ENCODE measurements around the gene GFPT1.

GRCh38 chr2:69386664-69387705 is at the start of gene GFPT1:
Gene GFPT1, minus strand, starts transcription at chr2:69387227.
- PRO-cap, result bidirectional peak, plus-strand start at chr2:69387066, minus-strand start at chr2:69386993; bidirectional peak, plus-strand start at chr2:69387409, minus-strand start at chr2:69387250

DNA sequence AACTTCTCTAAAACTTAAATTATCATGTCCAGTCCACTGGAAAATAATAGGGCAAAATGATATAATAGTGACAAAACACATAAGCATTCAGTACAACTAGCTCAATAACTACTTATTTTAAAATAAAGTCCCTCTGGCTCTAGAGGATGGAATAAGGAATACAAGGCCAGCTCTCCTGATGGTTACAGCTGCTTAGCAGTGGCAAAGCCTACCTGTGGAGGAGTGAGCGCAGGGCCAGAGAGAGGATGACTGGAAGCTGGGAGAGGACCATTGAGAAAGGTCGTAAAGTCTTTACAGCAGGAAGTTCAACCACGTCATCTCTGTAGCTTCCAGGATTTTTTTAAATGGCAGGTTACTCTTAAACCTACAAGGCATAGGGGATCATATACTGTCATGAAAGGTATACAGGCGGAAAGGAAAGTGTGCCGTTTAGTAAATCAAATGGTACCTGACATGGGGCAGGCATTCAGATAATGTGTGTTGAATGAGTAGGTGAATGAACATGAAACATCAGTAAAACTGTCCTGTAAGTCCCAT is 26.3 kb downstream of the ANXA4 start:
- PRO-cap, result no peak

DNA sequence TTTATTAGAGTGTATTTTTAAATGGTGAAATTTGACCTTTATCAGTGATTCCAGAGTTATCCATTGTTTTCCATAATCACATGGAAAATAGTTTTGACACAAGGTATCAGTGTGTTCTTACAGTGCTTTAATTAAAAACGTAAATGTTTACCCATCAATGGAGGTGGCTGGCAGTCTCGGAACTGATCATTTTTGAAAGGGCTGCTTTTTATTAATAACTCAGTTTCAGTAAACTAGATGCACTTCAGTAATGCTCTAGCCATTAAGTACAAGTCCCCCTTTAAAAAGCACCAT is 3.8 kb downstream of the MXD1 start:
- PRO-cap, result no peak

DNA sequence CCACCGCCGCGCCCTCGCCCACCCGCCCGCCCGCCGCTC is within 50 bp of the PCBP1 start:
- PRO-cap, result no peak

DNA sequence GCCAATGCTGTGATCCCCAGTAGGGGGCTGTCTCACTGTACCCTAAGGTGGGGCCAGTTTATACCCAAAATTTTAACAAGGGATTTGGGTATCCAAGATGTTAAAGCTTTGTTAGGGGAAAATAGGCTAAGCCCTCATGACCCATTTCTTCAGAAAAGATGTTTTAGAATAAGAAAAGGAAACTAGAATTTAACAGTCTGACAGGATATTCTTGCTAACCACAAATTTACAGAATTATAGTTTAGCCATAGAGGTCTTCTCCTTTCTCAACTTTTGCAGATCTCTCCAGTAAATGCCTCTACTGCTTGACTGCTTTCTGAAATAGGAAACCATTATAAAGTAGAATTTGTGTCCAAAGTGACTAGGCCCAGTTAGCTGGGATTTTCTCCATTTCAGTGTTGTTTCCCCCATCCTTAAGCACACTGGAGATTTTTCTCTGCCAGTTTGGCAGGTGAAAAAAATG is 16.5 kb downstream of the PCBP1 start:
- PRO-cap, result no peak

- PRO-cap, result no peak
Measured at GRCh38 chr2:70123776-70123976, 36.4 kb downstream of the PCBP1 start.

DNA sequence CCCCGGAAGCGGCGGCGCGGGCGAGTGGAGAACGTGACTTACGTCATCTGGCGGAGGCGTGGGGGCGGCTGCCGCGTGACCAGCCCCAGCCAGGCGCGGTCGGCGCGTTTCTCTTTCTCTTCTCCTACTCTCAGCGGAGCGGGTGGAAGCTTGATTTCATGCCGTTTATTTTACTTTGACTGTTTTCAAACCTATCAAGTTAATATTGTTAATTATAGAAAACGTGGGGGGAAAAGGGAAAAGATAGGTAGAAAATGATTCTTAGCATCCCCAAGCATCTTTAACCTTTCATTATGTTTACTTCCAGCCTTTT is 48.0 kb downstream of the C2orf42 start:
- PRO-cap, result bidirectional peak, plus-strand start at position 114 of the sequence, minus-strand start outside the sequence

- PRO-cap, result bidirectional peak, plus-strand start at chr2:70143744, minus-strand start at chr2:70143601
Measured at GRCh38 chr2:70143171-70143950, 47.5 kb downstream of the C2orf42 start.

DNA sequence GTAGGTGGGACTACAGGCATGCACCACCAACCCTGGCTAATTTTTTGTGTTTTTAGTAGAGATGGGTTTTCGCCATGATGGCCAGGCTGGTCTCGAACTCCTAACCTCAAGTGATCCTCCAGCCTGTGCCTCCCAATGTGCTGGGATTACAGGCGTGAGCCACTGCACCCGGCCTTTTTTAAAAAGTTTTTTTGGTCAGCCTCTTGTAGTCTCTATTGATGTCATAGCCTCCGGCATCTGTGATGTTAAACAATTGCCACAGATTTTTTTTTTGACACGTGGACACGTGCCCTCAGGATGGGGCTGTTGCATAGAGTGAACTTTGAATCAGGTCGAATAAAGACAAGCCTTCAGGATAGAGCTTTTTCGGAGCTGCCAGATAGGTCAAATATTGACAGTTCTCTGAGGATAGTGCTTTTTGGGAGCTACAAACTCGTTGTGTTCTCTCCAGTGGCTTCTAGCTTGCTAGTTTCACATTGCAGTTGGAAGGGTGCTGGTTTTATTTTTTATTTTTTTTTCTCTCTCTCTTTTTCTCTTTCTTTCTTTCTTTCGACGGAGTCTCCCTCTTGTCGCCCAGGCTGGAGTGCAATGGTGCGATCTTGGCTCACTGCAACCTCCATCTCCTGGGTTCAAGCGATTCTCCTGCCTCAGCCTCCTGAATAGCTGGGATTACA is 11.7 kb downstream of the PCYOX1 start:
- PRO-cap, result no peak

- PRO-cap, result unidirectional peak, plus-strand start at chr2:70475495
Measured at GRCh38 chr2:70475417-70475616, 78.3 kb downstream of the TGFA start.

DNA sequence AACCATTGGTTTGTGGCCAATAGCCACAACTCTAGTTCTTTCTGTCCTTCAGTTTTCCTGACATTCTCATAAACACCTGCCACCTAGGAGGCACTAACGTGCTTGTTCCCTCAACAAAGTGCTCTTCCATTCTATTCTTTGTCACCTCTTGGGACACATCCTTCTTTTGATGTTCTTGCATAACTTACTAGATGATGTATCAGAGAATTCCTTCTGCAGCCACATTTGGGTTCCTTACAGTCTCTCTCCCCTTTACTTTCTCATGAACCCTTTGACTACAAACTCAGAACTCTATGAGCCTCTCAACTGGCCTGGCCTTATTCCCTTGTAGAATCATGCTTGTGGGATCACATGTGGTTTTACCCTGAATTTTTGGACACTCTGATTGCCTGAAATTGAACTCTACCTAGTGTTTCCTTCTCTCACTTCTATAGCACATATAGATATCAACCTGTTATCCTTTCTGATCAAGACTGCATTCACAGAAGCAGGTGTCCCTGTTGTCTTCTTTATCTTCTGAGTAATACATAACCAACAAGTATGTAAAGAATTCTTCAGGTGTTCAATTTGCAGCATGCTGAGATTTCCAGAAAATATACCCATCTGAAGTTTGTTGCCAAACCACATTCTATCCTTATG is 69.8 kb downstream of the TGFA start:
- PRO-cap, result no peak

- PRO-cap, result no peak
Measured at GRCh38 chr2:70514481-70515185, 39.0 kb downstream of the TGFA start.

- PRO-cap, result no peak
Measured at GRCh38 chr2:70626617-70627139, 73.1 kb upstream of the TGFA start.

DNA sequence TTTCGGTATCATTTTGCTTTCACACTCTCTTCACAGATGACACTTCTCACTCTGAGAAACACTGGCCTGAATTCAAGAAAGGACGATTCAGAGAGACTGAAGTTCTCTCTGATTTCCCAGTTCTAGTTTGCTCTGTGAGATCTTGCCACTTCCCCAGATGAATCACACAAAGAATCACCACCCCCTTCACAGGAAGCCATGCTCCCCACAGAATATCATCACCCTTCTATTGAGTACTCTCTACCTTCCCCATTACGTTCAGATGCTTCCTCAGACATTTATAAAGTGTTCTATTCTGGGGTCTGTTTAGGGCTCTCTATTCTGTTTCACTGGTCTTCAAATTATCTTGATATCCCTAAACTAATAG is 16.1 kb upstream of the CD207 start:
- PRO-cap, result no peak

GRCh38 chr2:70871673-70872300 is 28.6 kb upstream of the VAX2 start:
- PRO-cap, result no peak

- PRO-cap, result no peak
Measured at GRCh38 chr2:70897231-70897759, 3.1 kb upstream of the VAX2 start.

- PRO-cap, result no peak
Measured at GRCh38 chr2:71023680-71024275, 29.1 kb upstream of the TEX261 start.

- PRO-cap, result no peak
Measured at GRCh38 chr2:71467922-71468585, 1.6 kb downstream of the DYSF start.

GRCh38 chr2:71545201-71545724 is 78.8 kb downstream of the DYSF start:
- PRO-cap, result no peak

- PRO-cap, result no peak
Measured at GRCh38 chr2:71784990-71785501, 318.5 kb downstream of the DYSF start.

All from REH cell (cell line).